H7 (cell line): ENCODE measurements around the gene ARRDC2.

- RAMPAGE, long total RNA = no peak
Observed at GRCh38 chr19:16568018-16568265, 4.3 kb downstream of the SLC35E1 start.

- RAMPAGE, long total RNA = no peak
Observed at GRCh38 chr19:16575509-16576013, 3.3 kb upstream of the SLC35E1 start.

DNA sequence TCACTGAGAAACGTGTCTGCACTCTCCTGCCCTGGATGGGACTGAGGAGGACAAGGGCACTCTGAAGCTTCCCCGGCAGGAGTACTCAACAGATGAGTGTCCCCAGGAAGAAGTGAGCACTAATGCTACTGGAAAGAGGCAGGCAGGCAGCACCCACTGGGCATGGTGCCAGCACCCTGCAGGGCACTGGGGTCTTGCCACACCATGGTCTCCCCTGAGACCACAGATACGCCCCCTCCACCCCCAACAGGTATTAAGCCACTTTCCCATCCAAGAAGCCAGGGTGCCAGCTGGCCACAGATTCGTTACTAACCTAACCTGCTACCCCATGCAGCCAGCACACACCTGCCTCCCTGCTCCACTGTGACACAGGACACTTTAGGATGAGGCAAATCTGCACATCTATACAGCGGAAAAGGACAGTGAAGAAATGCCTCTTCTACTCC is 17.8 kb upstream of the SLC35E1 start:
- RAMPAGE, long total RNA = no peak

GRCh38 chr19:16628321-16628682 is 298 bp upstream of the MED26 start:
- RAMPAGE, long total RNA = no peak

GRCh38 chr19:16824494-16825902 is 4.2 kb upstream of the SIN3B start:
- RAMPAGE, long total RNA = no peak

- RAMPAGE, long total RNA = no peak
Observed at GRCh38 chr19:16836331-16836958, 7.2 kb downstream of the SIN3B start.

DNA sequence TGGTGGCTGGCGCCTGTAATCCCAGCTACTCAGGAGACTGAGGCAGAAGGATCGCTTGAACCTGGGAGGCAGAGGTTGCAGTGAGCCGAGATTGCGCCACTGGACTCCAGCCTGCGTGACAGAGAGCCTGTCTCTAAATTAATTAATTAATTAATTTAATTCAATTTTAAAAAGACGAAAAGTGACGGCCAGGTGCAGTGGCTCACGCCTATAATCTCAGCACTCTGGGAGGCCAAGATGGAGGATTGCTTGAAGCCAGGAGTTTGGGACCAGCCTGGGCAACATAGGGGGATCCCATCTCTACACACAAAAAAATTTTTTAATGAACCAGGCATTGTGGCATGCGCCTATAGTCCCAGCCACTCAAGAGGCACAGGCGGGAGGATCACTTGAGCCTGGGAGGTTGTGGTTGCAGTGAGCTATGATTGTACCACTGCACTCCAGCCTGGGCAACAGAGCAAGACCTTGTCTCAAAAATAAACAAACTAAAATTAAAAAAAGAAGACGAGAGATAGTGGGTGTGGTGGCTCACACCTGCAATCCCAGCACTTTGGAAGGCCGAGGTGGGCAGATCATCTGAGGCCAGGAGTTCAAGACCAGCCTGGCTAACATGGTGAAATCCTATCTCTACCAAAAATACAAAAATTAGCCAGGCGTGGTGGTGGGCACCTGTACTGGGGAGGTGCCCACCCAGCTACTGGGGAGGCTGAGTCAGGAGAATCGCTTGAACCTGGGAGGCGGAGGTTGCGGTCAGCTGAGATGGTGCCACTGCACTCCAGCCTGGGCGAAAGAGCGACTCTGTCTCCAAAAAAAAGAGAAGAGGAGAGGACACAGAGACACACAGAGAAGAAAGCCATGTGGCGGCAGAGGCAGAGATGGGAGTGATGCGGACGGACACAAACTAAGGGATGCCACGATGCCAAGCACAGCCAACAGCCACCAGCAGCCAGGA is 2.4 kb downstream of the F2RL3 start:
- RAMPAGE, long total RNA = no peak

GRCh38 chr19:17097477-17098123 is 22.0 kb downstream of the MYO9B start:
- RAMPAGE, long total RNA = no peak

- RAMPAGE, long total RNA = no peak
Observed at GRCh38 chr19:17113210-17113827, 37.7 kb downstream of the MYO9B start.

- RAMPAGE, long total RNA = no peak
Observed at GRCh38 chr19:17145855-17146672, 69.1 kb upstream of the USE1 start.

- RAMPAGE, long total RNA = no peak
Observed at GRCh38 chr19:17267630-17267857, 301 bp downstream of the BABAM1 start.

- RAMPAGE, long total RNA = no peak
Observed at GRCh38 chr19:17327560-17328511, 6.8 kb downstream of the ANO8 start.

GRCh38 chr19:17347280-17347966 is 10.1 kb downstream of the GTPBP3 start:
- RAMPAGE, long total RNA = no peak

DNA sequence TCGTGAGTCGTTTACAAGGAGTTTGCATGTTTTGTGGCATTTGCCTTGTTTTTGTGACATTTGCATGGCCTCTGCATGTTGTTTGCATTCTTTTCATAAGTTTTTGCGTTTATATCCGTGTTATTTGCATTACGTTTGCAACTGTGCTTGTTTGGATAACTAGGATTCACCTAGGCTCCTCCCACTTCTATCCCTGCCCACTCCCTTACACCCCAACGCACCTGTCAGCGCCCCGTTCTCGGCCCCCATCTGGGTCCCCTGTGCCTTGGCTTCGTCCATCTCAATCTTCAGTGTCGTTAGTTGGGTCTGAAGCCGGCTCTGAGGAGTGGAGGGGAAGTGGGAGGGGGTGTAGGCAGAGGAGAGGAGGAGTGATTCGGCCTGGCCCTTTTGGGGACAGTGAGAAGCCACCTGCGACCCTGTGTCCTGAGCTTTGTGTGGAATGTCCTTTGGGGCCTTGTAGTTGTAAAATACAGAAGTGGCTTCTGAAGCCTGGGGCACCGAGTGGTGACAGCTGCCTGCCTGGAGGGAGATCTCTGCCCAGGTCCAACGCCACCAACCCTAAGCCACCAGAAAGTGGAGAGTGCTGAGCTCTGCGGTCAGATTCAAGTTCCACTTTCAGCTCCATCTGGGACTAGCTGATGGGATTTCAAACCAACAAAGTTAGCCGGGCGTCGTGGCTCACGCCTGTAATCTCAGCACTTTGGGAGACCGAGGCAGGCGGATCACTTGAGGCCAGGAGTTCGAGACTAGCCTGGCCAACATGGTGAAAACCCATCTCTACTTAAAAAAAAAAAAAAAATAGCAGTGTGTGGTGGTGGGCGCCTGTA is 2.3 kb downstream of the CCDC194 start:
- RAMPAGE, long total RNA = no peak

DNA sequence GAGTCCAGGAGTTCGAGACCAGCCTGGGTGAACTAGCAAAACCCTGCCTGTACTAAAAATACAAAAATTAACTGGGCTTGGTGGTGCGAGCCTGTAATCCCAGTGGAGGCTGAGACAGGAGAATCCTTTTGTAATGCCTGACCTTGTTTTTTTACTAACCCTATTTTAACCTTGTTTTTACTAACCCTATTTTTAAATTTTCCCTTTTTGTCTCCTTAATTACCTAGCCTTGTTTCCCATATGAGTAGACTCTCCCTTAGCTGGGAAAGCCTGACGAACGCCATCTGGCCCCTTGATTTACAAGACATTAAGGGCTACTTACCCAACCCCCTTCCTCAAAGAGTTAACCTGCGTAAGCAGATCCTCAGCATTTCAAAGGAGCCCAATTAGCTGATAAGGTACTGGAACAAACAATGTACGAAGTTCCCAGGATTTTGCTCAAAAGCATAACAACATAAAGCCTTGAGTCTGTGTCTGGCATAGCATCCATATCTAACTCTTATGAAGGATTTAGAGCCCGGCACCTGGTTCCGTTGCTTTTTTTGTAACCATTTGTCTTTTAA is 4.8 kb upstream of the MVB12A start:
- RAMPAGE, long total RNA = no peak

DNA sequence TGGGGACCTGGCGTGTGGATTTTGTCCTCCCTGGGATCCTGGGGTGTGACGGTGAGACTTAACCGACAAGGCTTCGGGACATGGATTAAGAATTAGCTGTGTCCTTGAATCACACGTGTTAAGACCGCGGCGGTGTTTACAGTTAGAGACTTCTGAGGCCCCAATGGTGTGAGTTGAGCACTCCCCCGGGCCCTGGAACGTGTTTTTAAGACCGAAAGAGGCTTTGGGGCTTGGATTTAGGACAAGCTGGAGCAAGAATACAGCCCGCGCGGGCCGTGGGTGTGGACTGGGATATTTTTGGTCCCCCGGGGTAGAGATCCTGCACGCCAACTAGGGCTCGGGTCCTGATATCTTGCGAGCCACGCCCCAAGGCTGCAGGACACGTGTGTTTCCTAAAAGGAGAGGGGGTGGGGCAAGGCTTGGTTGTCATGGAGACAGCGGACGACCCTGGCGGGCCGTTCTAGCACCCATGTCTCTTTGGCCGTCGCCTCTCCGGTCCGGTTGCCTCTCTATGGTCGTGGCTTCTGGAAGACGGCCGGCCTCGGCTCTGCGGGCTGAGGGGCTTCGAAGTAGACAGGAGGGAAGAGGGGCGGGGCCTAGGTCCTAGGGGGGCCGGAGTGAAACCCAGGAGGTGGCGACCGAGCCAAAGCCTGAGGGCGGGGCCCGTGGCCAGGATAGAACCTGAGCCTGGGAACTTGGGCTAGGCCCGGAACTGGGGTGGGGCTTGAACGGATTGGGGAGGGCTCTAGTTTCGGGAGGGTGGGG is 1.0 kb upstream of the SLC27A1 start:
- RAMPAGE, long total RNA = no peak

GRCh38 chr19:17844036-17844398 is 3.8 kb downstream of the JAK3 start:
- RAMPAGE, long total RNA = no peak

DNA sequence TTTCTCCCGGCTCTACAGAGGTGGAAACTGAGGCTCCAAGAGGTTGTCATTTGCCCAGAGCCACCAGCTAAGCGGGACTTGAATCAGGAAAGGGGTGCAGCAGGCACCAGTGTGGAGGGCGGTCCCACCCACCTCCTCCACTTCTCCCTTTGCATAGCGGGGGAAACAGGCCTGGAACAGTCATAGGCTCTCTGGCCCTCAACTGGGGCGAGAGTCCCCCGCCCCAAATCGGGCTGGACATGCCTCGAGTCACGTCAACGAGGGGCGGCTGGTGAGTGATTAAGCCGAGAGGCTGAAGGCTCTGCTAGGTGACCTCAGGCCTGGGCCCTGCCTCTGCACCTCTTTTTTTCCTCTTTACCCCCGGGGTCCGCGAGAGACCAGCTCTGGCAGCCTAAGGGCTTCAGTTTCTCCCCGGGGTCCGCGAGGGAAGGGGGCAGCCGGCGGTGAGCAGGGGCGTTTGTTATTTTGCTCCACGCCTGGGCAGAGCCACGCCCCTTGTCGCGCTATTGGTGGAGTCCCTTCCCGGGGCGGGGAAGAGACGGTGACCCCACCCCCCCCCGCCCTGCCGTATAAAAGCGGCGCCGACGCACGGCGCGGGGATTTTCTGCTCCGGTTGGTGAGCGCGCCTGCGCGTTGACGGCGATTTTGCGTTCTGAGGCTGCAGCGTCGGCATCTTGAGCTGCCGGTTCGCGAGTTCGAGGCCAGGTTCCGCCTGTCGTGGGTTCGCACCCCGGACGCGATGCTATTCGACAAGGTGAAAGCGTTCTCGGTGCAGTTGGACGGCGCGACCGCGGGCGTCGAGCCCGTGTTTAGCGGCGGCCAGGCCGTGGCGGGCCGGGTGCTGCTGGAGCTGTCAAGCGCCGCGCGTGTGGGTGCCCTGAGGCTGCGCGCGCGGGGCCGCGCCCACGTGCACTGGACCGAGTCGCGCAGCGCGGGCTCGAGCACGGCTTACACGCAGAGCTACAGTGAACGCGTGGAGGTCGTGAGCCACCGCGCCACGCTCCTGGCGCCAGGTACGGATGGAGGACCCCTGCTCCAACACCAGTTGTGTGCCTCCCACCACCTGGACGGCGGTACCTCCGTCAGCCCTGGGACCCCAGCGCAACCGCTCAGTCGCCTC is at the start of gene ARRDC2:
Gene ARRDC2, plus strand, starts transcription at position 599 of the 1,120 bp plus-strand sequence.
- RAMPAGE, long total RNA = no peak

- RAMPAGE, long total RNA = no peak
Observed at GRCh38 chr19:18008708-18010043, 1.2 kb downstream of the ARRDC2 start.

- RAMPAGE, long total RNA = no peak
Observed at GRCh38 chr19:18146288-18146581, 6.7 kb upstream of the PIK3R2 start.